ENCODE data around the gene RELL1.

GRCh38 chr4:25859535-25860126 is 3.2 kb downstream of the SEL1L3 start:
- RRBS: no CpG with 5 or more reads among the region's 4 CpGs
CAGE:
- cytosol, long polyA plus RNA: no peak
- long polyA plus RNA: no peak
- nucleus, long polyA plus RNA: no peak

GRCh38 chr4:25904802-25905017 is 9.3 kb upstream of the SMIM20 start:
- RRBS: no CpG with 5 or more reads among the region's 2 CpGs
CAGE:
- cytosol, long polyA plus RNA: no peak
- long polyA plus RNA: no peak
- nucleus, long polyA plus RNA: no peak

- RRBS: no CpG with 5 or more reads among the region's 13 CpGs
CAGE:
- cytosol, long polyA plus RNA: no peak
- long polyA plus RNA: no peak
- nucleus, long polyA plus RNA: no peak
Measured at GRCh38 chr4:26022007-26022836, 108.2 kb downstream of the SMIM20 start.

- RRBS: no CpG with 5 or more reads among the region's 6 CpGs
CAGE:
- cytosol, long polyA plus RNA: no peak
- long polyA plus RNA: no peak
- nucleus, long polyA plus RNA: no peak
Measured at GRCh38 chr4:26131567-26132207, 189.1 kb upstream of the RBPJ start.

DNA sequence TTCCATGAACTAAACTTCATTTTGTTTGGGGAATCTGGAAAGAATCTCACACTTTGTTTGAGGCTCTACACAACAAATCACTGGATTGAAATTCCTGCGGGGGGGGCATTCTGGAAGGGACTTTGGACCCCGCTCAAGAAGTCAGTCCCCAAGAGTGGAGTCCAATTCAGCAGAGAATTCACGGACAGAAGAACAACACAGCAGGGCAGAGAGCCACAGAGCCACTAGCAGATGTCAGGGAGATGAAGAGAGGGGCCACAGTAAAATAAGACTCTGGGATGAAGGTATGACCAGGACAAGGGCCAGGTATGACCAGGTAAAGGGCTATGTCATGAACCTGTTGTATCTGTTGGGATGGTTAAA is 7.4 kb upstream of the TBC1D19 start:
- RRBS: no CpG with 5 or more reads among the region's 3 CpGs
CAGE:
- cytosol, long polyA plus RNA: no peak
- long polyA plus RNA: no peak
- nucleus, long polyA plus RNA: no peak

- RRBS: no CpG with 5 or more reads among the region's 7 CpGs
CAGE:
- cytosol, long polyA plus RNA: no peak
- long polyA plus RNA: no peak
- nucleus, long polyA plus RNA: no peak
Measured at GRCh38 chr4:26811929-26812839, 48.5 kb upstream of the STIM2 start.

DNA sequence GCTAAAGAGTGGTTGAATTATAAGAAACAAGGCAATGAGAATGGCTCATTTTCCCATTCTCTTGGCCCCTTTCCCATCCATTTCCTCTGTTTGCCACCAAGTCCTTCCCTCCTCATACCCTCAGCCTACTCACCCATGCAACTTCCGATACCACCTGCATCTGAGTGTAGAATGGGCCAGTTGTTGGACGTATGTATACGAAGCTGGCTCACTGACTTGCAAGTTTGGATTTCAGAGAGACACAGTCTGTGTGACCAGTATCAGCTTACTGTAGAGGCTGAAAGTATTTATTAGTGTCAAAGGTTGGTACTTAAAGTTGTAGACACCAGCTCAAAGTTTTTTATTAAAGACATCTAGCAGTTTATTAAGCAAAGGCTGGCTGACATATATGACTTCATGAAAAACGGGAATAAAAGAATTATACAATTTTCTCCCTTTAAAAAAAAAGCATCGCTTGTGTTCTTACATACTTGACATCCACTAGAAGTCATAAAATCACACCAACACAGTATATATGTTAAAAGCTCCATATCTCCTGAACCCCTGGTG is 22.5 kb upstream of the STIM2 start:
- RRBS: no CpG with 5 or more reads among the region's 5 CpGs
CAGE:
- cytosol, long polyA plus RNA: no peak
- long polyA plus RNA: no peak
- nucleus, long polyA plus RNA: no peak

DNA sequence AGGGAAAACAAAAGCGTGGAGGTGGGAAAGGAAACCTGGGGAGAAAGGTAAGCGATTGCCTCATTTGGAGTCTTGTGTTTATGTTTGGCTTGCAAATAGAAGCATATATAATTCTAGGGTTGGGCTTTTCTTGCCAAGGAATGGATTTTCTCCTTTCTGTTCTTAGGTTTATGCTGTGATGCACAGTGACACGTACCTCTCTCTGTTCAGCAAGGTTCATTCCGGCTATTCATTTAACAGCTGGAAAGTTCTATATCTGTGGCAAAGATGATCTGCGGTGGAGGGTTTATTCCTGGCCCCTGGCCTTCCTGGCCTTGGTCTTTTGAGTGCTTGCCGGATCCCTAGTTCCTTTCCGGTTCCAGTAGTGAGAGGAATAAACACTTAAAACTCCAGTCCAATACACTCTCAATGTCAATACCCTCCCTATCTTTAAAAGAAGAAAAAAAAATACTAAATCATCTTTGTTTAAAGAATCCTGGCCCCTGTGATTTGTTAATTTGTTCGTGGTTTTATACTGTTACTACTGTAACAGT is 2.1 kb upstream of the STIM2 start:
- RRBS: no CpG with 5 or more reads among the region's 8 CpGs
CAGE:
- cytosol, long polyA plus RNA: no peak
- long polyA plus RNA: no peak
- nucleus, long polyA plus RNA: no peak

GRCh38 chr4:26861725-26862292 is 1.2 kb downstream of the STIM2 start:
- RRBS: no CpG with 5 or more reads among the region's 12 CpGs
CAGE:
- cytosol, long polyA plus RNA: no peak
- long polyA plus RNA: no peak
- nucleus, long polyA plus RNA: no peak

GRCh38 chr4:26870341-26871311 is 10.0 kb downstream of the STIM2 start:
- RRBS: no CpG with 5 or more reads among the region's 3 CpGs
CAGE:
- cytosol, long polyA plus RNA: no peak
- long polyA plus RNA: no peak
- nucleus, long polyA plus RNA: no peak

DNA sequence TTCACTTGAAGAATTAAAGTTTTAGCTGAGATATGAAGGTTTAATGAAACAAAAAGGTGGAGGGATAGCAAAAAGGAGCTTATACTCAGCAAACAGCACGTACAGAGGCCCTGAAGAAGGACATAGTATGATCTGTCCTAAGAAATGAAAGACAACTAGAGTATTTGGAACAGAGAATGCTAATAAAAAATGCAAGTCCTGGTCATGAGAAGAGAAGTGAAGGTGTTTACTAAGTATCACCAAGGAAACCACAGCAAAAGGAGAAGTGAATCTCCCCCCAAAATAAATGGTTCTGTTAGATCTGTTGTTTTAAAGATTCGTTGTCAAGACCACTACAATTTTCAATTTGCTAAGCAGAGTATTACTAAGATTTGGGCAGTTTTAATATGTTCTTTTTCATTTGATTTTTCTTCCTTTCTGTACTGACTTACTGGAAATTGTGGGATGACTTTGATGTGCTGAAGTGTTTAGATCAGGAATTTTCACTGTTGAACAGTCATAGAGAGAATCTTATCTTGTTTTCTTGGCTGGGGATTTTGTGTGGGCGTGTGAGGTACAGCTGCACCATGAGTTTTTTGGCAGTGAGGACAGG is 132.0 kb downstream of the STIM2 start:
- RRBS: no CpG with 5 or more reads among the region's 3 CpGs
CAGE:
- cytosol, long polyA plus RNA: no peak
- long polyA plus RNA: no peak
- nucleus, long polyA plus RNA: no peak

DNA sequence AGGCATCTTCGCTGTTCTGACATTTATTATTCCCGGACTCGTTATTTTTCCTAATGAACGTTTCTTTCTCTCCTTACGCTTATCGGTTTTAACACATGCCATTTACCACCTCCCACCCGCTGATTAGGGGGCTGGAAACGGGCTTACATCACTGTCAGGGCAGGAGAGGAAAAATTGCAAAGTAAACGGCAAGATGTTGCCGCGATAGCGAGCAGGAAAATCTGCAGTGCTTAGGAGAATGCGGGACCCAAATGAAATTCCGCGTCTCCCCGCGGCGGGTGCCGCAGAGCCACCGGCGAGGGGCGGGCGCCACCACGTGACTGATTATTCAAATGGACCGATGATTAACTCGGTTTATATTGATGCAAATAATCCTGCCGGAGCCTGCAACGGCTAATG is 224.0 kb downstream of the STIM2 start:
- RRBS: 1% methylated on average over 7 of the region's 28 CpGs
CAGE:
- cytosol, long polyA plus RNA: no peak
- long polyA plus RNA: no peak
- nucleus, long polyA plus RNA: no peak

GRCh38 chr4:27248521-27248961 is 387.9 kb downstream of the STIM2 start:
- RRBS: no CpG with 5 or more reads among the region's 3 CpGs
CAGE:
- cytosol, long polyA plus RNA: no peak
- long polyA plus RNA: no peak
- nucleus, long polyA plus RNA: no peak

GRCh38 chr4:30808140-30808665 is 88.0 kb downstream of the PCDH7 start:
- RRBS: no CpG with 5 or more reads among the region's 2 CpGs
CAGE:
- cytosol, long polyA plus RNA: no peak
- long polyA plus RNA: no peak
- nucleus, long polyA plus RNA: no peak

CAGE:
- cytosol, long polyA plus RNA: no peak
- long polyA plus RNA: no peak
- nucleus, long polyA plus RNA: no peak
Measured at GRCh38 chr4:36284720-36284994, 3.2 kb downstream of the DTHD1 start.

- RRBS: 83% methylated on average over 3 of the region's 14 CpGs
CAGE:
- cytosol, long polyA plus RNA: no peak
- long polyA plus RNA: no peak
- nucleus, long polyA plus RNA: no peak
Measured at GRCh38 chr4:37455497-37456336, 2.0 kb downstream of the C4orf19 start.

- RRBS: no CpG with 5 or more reads among the region's 6 CpGs
CAGE:
- cytosol, long polyA plus RNA: no peak
- long polyA plus RNA: no peak
- nucleus, long polyA plus RNA: no peak
Measured at GRCh38 chr4:37462913-37463483, 9.3 kb downstream of the C4orf19 start.

DNA sequence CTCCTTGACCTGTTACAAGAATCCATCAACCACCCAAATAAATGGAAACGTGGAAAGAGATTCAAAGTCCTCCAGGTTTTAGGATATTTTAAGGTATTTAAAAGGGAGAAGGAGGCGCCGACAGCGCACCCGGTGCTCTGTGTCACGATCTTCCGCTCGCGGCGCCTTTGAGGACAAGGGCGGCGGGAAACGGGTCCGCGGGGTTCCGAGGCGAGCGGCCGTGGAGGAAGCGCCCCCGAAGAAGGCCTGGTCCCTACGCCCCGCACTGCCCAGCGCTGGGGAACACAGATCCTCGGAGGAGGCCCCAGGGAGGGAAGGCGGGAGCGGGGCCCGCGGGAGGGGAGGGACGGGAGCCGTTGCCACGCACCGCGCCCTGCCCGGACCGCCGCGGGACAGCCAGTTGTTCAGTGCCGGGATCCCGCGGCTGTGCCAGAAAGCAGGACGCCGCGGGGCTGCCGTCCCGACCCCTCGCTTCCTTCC is 471 bp downstream of the RELL1 start:
- RRBS: 1% methylated on average over 8 of the region's 47 CpGs
CAGE:
- cytosol, long polyA plus RNA: no peak
- long polyA plus RNA: no peak
- nucleus, long polyA plus RNA: no peak

- RRBS: 1% methylated on average over 33 of the region's 95 CpGs
CAGE:
- cytosol, long polyA plus RNA: no peak
- long polyA plus RNA: no peak
- nucleus, long polyA plus RNA: no peak
Measured at GRCh38 chr4:37686145-37687260, at the start of gene RELL1. Gene RELL1 (minus strand): TSS chr4:37686376.

DNA sequence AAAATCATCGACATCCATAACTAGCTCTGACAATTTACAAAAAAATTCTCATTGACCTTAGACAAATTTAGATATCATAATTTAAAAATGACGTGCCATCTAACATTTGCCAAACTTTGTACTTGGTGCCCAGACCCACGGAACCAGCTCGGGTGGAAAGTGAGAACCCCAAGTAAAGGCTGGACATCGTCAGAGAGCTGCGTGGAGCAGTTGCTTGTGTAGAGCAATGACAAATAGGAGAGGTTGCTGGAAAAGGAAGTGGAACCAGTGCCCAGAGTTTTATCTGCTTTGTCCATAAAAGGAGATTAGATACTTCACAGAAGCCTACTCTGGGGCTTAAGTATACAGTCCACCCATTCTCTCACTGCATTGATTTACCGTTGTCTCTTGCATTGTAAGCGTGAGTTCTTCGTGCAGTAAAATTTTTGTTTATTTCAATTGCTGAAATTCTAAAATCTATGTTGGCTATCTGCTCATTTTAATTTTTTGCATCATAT is 5.4 kb upstream of the TBC1D1 start:
- RRBS: no CpG with 5 or more reads among the region's 9 CpGs
CAGE:
- cytosol, long polyA plus RNA: no peak
- long polyA plus RNA: no peak
- nucleus, long polyA plus RNA: no peak